Pericardium fibroblast (primary cell): ENCODE measurements around a stretch of chr2.

DNA sequence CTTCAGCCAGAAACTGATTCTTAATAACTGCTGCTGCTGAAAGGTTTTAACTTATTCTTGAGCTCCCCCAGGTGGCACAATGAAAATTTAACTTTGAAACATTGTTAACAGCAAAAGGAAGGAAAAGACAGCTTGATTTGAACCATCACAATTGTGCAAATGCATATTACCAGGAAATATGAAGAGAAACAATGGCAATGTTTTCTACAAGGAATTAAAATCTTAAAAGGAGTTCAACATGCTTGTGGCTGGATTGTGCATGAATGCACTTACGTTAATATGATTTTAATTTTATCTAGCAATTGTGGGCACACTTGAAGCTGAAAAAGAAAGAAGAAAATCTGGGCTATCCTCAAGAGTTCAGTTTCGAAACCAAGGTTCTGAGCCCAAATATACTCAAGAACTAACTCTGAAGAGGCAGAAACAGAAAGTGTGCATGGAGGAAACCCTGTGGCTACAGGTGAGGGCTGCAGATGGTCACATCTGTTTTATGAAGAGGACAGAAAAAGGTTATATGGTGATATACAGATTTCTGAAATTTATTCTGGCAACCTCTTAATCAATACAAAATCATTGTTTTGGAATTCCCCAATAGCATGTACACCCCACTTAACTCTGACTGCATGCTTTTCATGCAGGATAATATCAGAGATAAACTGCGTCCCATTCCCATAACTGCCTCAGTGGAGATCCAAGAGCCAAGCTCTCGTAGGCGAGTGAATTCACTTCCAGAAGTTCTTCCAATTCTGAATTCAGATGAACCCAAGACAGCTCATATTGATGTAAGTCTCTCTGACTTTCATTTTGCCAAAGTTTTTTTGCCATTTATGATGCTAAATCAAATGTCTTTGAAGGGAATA lies 57.3 kb downstream of the ITGA6 start:
- RAMPAGE, long total RNA = no peak

GRCh38 chr2:172492084-172492400 lies 63.8 kb upstream of the PDK1 start:
- RAMPAGE, long total RNA = no peak

GRCh38 chr2:172692892-172693600 lies 42.6 kb upstream of the RAPGEF4 start:
- RAMPAGE, long total RNA = no peak

GRCh38 chr2:172892972-172893296 lies 157.3 kb downstream of the RAPGEF4 start:
- RAMPAGE, long total RNA = no peak

DNA sequence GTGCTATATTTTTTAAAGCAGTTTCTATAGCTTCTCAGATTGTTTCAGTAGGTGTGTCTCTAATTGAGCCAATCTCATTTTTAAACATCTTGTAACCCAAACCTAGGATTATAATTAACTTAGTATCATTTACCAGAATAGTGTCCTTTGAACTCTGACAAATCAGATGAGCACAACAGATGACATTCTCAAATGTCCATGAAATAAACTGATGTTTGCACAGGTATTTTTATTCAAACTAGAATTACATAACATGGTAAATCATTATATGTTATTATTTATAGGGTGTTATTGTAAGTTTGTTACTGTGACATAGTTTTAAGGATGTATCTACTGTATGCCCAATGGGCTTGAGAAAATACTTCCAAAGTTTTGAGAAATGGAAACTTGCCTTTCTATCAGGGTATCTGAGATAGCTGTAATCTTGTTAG lies 126.1 kb upstream of the MAP3K20 start:
- RAMPAGE, long total RNA = no peak

- RAMPAGE, long total RNA = no peak
These were observed 121.6 kb upstream of the MAP3K20 start for GRCh38 chr2:172953964-172954571.

GRCh38 chr2:172985253-172985984 lies 90.2 kb upstream of the MAP3K20 start:
- RAMPAGE, long total RNA = no peak

DNA sequence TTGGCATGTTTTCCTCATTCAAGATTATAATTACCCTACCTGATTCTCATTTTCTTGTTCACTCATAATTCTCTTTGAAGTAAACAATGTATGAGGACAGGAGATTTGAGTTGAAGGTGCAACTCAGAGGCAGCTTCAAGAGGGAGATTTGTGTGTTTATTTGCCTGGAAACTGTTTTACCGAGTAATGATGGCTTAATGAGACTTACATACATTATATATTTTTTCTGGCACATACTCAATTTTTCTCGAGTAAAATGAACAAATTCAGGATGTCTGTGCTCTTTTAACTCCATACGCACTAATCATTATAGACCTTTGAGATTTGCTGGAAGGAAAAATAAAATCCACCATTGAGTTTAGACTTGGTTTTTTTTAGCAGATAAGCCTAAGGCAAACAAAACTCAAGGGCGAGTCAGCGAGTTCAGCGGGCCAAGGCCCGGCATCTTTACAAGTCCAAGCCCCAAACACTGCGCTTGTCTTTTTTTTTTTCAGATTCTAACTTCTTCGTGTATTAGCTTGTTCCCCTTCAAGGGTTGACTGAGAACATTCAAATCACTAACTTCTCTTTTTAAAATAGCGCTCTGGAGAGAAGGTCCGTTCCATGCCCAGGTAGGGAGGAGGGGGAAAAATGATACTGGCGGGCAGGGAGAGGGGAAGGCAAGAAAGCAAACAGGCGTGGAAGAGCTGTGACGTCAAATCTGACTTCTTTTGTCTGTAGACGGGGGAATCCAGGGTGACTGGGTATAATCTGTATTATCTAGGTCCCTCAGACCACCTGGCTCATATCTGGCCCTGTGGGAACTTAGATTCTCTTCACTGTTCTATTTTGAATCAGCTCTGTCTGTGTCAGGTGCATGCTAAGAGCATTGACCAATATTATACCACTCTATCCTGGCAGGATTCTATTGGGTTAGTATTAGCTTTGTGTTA lies 72.7 kb upstream of the MAP3K20 start:
- RAMPAGE, long total RNA = no peak

DNA sequence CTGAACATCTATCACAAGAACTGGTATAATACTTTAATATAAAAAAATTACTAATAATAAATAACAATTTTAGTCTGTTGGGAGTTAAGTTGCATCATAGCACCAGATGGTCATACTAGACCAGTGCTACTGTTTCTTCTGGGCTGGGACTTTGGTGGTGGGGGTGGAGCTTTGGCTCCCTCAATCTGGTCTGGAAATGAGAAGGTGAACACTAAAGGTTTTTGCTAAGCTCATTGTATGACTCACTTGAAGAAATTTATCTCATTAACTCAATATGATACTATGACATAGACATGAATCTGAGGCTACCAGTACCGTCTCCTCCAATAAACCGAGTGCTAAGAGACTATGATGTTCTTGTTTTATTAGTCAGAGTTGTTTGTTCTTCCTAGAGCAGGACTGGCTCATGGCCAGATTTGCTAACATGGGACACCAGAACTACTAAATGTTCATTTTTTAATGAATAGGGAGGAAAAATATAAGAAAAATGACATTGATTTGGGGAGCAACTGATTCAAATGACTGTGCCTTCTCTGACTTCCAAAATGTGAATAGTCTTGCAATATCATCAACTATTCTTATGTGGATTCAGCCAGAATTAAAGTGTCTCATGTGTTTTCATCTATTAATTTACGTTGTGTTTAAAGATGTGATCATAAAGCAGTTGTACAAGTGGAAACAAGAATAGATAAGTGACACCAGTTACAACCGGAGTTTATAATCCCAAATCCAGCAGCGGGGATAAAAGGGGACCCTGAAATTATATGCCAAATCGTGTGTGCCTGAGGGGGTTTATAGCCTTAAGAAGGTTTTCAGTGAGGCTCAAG lies 26.2 kb upstream of the MAP3K20 start:
- RAMPAGE, long total RNA = no peak

DNA sequence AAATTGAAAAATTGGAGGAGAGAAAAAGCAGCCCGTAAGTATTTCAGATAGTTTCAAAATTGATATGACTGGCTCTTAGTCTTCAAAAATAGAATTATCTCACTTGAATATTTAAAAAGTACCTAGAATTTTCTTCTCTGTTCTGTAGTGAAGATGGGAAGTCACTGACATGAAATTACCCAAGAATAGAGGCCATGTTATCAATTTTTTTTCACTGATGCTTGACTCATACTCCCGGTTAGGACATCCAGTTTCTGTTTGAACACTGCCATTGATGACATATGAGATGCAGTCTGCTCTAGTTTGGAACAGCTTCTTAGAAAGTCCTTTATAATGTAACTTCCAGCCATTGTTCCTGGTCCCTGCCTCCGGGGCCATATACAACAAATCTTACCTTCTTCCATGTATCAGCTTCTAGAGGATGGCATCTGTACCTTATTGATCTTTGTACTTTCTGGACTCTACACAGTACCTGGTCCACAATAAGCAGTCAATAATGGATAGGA lies 26.1 kb downstream of the MAP3K20 start:
- RAMPAGE, long total RNA = no peak

DNA sequence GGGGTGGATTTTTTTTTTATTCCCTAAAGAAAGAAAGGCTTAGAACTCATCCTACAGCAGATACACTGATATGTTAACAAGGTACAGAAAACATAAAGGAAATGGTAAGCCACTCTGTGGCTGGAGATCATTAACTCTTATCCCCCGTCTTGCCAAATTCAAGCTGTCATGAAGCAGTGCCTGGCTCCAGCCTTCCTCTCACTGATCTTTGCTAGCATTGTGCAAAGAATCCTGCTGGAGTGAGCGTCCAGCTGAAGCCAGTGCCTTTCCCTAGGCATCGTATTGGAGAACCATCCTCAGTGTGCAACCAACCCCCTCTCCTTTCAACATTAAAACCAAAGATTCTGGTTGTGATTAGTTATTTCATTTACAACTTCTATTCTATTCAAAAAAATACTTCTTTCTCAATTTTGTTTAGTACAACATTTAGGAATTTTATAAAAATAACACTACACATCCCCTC lies 127.3 kb upstream of the CDCA7 start:
- RAMPAGE, long total RNA = no peak

DNA sequence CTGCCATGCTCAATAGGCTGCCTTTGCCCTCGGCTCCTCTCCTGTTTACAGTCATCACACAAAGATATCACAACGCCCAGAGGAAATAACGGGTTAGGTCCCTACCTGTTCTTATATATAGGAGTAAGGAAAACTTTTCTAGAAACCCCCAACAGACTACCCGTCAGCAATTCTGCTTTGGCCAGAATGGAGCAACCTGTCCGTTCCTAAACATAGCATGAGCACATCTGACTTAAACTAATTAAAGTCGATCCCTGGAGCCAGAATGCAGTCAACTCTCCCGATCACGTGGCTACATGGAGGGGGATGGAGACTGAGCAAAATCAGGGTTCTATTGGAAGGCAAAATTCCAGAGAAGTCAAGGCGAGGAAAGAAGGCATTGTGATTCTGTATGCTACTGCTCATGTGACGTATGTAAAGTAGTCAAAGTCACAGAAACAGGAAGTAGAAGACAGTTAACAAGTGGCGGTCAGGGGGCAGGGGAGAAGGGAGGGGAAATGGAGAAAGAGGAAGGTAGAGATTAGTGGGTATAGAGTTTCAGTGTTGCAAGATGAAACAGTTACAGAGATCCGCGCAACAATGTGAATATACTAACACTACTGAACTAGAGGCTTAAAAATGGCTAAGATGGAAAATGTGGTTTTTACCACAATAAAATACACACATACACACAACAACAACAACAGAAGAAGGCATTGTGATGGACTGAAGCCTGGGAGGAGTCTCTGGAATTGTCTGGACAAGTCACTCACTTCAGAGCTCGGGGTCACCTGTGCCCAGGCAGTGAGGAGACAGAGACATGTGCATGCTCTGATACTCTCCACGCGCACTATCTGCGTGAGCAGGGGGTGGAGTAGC lies 90.1 kb upstream of the CDCA7 start:
- RAMPAGE, long total RNA = no peak

DNA sequence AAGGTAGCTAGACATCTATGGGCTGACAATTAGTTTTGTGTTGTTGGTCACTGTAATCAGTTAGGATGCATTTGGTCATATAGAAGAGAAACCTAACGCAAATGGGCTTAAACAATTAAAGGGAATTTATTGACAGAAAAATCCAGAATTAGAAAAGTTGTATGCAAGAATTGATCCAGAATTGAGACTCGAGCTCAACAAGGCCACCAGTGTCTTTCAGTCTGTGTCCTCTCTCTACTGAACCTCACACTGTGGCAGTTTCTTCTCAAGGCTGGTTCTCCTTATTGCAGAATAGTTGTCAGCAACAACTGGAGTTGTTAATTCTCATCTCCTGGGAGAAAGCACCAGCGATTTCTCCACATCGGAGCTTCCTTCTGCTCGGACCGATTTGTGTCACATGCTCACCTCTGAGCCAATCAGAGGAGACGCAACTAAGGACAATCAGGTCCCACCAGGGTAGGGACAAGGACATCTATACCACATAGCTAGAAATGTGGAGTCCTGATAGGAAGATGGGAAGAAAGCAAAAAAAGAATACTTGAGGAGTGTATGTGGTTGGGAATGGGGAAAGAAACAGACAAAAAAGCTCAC lies 169.5 kb downstream of the CDCA7 start:
- RAMPAGE, long total RNA = no peak

DNA sequence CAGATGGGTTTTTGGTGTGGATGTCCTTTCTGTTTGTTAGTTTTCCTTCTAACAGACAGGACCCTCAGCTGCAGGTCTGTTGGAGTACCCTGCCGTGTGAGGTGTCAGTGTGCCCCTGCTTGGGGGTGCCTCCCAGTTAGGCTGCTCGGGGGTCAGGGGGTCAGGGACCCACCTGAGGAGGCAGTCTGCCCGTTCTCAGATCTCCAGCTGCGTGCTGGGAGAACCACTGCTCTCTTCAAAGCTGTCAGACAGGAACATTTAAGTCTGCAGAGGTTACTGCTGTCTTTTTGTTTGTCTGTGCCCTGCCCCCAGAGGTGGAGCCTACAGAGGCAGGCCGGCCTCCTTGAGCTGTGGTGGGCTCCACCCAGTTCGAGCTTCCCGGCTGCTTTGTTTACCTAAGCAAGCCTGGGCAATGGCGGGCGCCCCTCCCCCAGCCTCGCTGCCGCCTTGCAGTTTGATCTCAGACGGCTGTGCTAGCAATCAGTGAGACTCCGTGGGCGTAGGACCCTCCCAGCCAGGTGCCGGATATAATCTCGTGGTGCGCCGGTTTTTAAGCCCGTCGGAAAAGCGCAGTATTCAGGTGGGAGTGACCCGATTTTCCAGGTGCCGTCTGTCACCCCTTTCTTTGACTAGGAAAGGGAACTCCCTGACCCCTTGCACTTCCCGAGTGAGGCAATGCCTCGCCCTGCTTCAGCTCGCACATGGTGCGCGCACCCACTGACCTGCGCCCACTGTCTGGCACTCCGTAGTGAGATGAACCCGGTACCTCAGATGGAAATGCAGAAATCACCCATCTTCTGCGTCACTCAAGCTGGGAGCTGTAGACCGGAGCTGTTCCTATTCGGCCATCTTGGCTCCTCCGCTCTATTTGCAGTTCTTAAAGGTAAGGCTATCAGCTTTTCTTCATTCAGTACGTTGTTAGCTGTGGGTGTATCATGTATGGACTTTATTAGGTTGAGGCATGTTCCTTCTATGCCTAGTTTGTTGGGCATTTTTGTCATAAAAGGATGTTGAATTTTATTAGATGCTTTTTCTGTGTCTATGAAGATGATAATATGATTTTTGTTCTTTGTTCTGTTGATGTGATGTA lies 178.1 kb downstream of the CDCA7 start:
- RAMPAGE, long total RNA = no peak

- RAMPAGE, long total RNA = no peak
These were observed 32.1 kb upstream of the SP3 start for GRCh38 chr2:173997196-173997741.

GRCh38 chr2:174039654-174040128 lies 74.5 kb upstream of the SP3 start:
- RAMPAGE, long total RNA = no peak

DNA sequence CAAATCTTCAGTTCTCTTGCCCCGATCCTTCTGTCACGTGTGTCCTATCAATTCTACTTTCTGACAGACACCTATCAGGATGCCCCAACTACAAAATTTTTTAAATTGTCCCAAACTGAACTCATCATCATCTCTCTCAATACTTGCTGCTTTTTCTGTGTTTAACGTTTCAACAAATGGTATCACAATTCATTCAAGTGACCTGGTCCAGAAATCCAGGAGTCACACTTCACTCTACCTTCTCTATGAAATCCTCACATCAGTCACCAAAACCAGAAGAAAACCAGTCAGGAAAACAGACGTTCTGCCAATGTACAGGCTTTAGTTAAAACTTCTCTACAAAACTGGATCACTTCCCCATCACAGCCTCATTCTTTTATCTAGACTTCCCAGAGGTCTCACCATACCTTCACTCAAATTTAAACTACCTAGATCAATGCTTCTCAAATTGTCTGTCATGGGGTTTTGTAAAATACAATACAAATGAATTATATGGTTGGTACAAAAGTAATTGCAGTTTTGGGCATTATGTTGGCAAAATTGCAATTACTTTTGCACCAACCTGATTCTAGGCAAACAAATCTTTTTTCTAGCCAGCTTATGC lies 26.7 kb downstream of the OLA1 start:
- RAMPAGE, long total RNA = no peak

DNA sequence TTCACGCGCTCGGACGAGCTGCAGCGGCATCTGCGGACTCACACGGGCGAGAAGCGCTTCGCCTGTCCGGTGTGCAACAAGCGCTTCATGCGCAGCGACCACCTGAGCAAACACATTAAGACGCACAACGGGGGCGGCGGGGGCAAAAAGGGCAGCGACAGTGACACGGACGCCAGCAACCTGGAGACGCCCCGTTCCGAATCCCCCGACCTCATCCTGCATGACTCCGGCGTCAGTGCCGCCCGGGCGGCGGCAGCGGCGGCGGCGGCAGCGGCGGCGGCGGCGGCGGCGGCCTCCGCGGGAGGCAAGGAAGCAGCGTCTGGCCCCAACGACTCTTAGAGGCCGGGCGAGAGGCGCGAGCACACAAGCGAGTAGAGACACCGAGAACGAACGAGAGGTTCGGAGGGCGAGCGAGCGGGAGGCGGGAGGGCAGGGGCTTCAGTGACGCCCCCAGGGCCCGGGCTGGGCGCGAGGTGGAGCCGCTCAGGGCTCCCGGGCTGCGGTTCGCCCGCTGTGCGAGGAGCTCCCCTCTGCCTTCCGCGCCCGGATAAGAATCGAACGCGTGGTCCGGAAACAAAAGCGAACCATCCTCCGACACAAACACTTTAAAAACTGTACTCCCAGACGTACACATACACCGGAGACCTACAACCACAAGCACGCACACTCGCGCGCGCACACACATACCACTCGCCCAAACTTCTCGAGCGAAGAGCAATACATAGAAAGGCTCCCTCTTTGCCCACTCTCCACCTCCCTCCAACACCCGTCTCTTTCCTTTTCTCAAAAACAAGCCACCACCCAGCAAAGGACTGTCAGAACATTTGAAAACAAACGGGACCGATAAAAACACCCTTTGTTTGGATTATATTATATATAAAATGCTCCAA lies 2.7 kb downstream of the SP9 start:
- RAMPAGE, long total RNA = no peak

DNA sequence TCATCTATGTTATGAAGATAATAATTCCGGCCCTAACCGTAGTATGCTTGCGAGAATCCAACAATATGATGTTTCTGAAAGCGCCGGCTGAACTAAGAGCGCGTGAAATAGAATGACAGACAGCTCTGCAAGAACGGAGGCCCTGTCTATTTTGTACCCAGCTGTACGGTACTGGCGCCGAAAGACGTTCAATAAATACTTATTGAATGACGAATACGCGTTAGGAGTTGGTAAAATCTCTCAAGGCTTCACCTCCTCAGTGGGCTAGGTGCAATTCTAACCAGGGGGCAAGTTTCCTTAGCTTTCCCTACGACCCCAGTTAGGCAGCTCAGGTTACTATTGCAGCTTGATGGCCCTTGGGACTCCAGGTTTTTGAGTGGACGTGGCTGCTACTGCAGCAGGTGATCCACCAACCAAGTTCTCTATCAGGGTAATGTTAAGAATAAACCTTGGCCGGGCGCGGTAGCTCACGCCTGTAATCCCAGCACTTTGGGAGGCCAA lies 584 bp downstream of the SCRN3 start:
- RAMPAGE, long total RNA = no peak

DNA sequence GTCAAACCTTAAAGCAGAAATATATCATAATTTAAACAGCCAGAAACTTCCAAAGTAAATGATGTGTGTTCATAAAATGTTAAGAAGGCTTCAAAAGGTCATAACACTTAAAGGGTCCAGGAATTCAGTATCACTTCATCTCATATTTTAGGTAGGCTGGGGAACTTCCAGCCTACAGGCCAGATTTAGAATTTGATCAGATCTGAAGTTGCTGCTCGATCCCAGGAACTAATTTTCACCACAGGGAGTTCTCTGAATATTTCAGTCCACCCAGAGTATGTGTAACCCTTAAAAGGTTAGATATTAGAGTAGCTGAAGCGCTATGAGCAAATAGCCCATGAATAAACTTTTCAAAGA lies 1.7 kb downstream of the WIPF1 start:
- RAMPAGE, long total RNA = no peak